ENCODE results near the genes SYK and NOL8.

DNA sequence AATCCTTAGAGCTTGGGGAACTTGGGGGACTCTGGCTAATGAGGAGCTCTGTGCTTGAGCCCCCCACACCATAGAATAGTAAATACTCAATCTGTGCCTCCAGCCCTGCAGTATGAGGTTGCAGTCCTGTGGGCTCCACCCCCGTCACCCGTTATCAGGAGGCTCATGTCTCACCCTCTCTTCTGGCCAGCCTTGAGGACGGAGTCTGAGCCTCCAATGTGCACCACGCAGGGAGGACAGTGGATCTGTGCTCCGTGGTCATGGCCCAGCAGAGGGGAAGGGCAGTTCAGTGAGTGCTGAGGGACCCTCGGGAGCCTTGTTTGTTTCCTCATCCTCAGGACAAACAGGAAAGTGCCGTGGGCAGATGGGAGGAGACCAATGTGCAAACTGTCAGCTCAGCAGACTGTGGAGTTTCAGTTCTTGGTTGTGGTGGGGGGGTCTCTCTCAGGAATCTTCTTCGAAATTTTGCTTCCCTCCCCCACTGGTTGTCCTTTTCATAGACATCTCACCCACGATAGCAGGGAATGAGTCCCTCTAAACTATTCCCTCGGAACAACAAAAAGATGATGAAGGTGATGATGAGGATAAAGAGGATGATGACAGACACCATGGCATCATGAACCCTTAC lies 429.6 kb downstream of the DIRAS2 start:
- PRO-cap = no peak

DNA sequence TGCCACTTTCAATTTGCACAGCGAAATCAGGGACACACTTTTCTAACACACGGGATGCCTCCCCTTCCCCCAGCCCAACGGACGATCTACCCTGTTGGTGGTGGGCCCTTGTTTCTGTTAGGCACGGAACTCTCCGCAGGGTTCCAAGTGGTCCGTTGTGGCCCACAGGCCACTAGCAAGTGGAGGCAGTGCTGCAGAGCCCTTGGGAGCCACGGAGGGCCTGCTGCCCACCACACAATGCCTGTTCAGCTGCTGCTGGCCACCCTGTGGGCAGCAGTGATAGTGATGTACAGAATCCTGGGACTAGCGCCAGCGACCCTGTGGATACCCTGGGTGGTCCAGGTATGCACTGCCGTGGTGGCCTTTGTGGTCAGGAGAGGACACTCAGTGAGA lies 58.9 kb downstream of the DIRAS2 start:
- PRO-cap = no peak

DNA sequence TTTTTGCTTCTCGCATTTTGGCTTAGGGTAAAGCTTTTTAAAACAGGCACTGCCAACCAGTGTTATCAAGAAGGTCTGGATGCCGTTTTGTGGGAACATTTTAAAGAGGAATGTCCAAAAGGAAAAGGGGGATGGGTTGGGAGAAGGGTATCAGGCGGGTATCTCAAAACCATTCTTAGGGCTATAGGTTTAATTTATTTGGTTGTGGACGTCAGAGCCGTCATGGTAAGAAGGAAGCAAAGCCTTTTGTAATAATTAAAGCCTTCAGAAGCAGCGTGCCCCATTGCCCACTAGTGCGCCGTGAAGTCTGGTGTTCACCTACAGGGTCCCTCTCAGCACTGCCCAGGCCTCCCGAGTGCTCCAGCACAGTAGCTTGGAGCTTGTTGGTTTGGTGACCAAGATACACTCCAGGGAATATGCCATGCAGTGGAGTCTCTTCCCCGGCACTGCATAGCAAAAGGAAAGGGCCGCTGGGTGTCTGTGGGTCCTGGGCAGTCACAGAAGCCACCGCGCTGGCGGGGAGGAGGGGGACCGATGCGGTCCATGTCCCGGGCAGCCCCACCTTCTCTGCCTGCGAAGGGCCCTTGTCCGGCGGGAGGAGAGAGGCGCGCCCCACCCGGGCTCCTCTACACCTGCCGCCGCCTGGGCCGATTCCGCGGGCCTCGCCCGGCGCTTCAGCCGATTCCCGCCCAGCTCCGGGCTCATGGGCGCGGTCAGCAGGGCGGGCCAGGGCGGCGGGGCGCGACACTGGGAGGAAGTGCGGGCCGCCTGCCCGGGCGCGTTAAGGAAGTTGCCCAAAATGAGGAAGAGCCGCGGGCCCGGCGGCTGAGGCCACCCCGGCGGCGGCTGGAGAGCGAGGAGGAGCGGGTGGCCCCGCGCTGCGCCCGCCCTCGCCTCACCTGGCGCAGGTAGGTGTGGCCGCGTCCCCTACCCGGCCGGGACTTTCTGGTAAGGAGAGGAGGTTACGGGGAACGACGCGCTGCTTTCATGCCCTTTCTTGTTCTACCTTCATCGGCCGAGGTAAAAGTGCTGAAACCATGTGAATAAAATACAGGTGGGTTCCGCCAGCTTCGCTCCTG lies at the start of gene SYK:
TSS of gene SYK (plus strand) at position 834 of the 1,079 bp plus-strand sequence.
- PRO-cap = unidirectional peak, plus-strand start at position 797 of the sequence; unidirectional peak, plus-strand start at position 951 of the sequence

DNA sequence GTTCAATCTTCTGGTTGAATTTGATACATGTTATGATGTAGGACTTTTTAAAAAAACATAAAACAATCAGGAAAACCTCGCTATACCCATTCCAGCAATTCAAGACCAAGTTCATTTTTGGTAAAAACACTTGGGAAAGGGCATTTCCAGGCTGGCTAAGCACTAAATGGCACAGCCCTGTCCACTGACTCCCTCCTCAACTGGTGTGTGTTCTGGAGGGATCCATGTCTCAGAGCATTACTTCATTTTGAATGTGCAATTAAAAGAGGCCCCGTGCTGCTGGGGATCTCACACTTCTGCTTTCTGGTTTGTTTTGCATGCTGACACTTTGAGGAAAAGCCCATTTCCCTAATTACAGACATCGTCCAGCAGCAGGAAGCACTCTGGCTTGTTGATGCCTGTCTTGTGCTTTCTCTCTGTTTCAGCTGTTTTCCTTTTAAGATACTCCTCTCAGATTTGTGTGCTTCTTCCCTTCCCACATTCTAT lies 25.5 kb downstream of the SYK start:
- PRO-cap = no peak

GRCh38 chr9:90828175-90828695 lies 26.6 kb downstream of the SYK start:
- PRO-cap = no peak

- PRO-cap = no peak
These were observed 169.7 kb downstream of the AUH start for GRCh38 chr9:91191716-91192801.

GRCh38 chr9:91194396-91194729 lies 167.4 kb downstream of the AUH start:
- PRO-cap = no peak

- PRO-cap = no peak
These were observed 131.4 kb downstream of the AUH start for GRCh38 chr9:91230196-91230910.

DNA sequence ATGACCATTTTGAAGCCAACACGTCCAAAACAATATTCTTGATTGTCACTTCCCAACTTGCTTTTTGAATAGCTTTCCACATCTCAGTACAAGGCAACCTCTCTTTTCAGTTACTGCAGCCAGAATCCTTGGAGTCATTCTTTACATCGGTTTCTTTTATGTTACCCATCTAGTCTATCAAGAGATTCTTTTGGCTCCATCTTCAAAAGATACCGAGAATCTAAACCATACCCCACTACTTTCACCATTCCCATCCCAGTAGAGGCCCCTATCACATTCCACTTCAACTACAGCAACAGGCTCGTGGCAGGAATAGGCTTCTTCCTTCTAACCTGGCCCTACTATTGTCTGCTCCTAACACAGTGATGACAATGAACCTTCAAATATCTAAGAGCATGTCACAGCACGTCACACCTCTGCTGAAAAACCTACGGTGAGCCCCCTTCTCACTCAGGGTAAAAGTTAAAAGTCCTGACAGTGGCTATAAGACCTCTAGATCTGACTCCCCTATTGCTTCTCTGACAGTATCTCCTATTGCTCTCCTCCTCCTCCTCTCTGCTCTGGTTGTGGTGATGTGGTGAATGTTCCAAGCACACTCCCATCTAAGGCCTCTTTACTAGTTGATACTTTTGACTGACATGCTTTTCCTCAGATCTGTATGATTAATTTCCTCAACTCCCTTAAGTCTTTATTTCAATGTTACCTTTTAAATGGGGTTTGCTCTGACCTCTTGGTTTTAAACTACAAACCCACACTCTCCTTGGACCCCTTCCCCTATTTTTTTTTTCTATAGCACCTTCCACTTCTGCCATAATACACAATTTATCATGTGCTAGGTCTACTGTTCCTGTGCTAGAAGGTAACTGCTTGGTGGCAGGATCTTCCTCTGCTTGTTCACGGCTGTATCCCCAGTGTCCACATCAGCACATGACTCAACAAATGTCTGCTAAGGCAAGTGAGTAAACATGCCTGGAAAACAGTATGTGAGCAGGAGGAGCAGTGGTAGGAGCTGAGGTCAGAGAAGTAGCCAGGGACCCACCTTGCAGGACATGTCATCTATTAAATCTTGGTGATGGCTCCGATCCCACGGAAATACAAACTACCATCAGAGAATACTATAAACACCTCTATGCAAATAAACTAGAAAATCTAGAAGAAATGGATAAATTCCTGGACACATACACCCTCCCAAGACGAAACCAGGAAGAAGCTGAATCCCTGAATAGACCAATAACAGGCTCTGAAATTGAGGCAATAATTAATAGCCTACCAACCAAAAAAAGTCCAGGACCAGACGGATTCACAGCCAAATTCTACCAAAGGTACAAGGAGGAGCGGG lies 79.7 kb downstream of the AUH start:
- PRO-cap = no peak

DNA sequence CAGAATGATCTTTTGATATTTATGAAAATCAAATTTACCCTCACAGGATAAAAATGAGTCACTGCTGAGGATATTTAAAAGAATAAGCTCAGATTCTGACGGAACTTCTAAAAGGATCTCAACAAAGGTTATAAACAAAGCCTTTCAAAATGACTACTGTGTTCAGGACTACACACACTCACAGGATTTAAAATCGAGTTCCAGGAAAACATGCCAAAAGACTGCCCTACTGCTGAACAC lies 75.7 kb downstream of the AUH start:
- PRO-cap = unidirectional peak, plus-strand start at position 147 of the sequence

- PRO-cap = no peak
These were observed 70.5 kb downstream of the AUH start for GRCh38 chr9:91291050-91291720.

- PRO-cap = no peak
These were observed 20.3 kb downstream of the NFIL3 start for GRCh38 chr9:91403044-91403924.

- PRO-cap = no peak
These were observed 15.8 kb downstream of the NFIL3 start for GRCh38 chr9:91407748-91408319.

DNA sequence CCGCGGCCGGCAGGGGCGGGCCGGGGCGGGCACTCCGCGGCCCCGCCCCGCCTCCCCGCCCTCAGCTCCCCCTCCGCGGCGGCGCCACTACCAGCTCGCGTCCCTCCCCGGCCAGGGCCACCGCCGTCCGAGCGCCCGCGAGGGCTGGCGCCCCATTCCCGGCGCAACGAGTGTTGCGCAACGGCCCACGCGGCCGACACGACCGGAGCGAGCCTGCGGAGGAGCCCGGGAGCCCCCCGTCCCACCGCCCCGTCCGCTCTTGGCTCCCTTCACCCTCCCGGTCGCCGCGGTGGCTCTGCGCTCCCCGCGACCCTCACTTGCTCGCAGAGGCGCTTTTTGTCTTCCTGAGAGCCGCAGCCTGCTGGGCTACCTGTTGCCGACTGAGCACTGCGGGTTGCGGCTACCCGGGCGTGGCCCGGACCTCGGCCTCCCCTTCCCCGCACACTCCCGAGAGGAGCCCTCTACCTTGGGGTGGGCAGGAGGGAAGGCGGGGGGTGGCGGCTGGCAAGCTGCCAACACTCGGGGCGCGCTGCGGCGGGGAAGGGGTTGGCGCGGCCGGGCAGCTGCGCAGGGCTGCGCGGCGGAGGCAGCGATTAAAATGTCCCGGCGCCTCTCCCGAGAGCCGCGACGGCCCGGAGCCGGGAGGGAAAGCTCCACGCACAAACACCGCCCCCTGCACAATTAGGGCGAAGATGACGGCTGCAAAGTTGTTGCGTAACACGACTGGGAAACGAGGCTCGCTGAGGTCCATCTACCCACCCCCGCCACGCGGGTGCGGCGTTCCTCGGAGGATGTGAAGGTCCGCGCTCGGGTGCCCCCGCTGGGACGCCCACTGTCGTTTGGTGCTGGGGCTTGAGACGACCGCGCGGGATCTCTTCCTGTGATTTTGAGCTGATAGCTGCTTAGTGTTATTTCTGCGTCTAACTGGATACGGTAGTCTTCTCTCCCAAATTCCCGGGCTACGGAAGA lies 596 bp upstream of the NFIL3 start:
- PRO-cap = bidirectional peak, plus-strand start at position 72 of the sequence, minus-strand start outside the sequence; bidirectional peak, plus-strand start at position 780 of the sequence, minus-strand start at position 683 of the sequence

DNA sequence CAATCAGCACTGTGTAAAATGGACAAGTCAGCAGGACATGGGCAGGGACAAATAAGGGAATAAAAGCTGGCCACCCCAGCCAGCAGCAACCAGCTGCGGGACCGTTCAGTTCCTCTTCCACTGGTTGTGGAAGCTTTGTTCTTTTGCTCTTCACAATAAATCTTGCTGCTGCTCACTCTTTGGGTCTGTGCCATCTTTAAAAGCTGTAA lies 93.9 kb upstream of the NFIL3 start:
- PRO-cap = no peak

- PRO-cap = no peak
These were observed 102.3 kb downstream of the ROR2 start for GRCh38 chr9:91847688-91848245.

GRCh38 chr9:91933822-91934361 lies 16.1 kb downstream of the ROR2 start:
- PRO-cap = no peak

DNA sequence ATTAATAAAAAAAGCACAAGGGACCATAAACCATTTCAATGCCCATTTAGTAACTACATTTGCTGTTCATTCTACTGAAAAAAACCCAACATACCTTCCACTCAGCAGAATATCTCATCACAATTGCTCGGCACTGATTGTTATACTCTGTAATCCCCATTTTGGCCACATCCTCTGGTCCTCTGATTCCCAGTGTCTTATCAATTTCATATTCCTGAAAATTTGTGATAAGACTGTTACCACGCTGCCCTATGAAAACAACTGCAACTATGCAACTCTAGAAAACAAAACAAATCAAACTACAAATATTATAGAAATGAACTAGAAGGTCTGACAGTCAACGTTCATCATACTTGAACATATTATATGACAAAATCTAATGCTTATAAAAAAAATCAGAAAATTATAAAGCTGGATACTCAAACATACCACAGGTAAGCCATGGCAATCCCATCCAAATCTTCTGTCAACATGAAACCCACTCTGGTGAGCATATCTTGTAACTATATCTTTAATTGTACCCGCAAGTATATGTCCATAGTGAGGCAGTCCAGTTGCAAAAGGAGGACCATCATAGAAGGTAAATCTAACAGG lies 5.7 kb downstream of the IARS1 start:
- PRO-cap = no peak

DNA sequence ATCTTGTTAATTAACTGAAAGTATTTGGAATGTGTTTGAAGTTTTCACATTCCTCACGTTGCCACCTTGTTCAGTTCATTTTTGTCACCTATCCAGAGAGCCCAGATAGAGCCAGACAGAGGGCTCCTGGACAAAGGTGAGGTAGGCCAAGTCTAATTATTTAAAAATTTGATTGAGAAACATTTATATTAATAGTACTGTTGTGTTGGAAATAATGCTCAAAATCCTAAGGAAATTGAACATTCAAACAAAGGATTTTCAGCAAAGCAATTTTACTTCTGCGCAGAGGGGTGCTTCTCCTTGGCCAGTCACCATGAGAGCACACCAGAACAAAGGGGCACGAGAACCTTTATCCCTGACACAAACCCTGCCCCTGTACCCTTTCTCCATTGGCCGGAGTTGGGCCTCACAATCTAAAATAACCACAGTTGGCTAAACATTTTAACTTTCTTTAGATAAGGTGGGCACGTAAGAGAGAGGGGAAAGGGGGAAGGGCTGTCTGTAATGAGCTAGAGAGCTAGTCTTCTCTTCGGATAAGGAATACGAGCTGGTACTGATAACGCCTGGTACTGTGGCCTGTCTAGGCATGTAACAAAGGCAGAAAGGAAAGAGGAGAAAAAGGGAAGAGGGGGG lies 1.6 kb upstream of the IARS1 start:
- PRO-cap = no peak

DNA sequence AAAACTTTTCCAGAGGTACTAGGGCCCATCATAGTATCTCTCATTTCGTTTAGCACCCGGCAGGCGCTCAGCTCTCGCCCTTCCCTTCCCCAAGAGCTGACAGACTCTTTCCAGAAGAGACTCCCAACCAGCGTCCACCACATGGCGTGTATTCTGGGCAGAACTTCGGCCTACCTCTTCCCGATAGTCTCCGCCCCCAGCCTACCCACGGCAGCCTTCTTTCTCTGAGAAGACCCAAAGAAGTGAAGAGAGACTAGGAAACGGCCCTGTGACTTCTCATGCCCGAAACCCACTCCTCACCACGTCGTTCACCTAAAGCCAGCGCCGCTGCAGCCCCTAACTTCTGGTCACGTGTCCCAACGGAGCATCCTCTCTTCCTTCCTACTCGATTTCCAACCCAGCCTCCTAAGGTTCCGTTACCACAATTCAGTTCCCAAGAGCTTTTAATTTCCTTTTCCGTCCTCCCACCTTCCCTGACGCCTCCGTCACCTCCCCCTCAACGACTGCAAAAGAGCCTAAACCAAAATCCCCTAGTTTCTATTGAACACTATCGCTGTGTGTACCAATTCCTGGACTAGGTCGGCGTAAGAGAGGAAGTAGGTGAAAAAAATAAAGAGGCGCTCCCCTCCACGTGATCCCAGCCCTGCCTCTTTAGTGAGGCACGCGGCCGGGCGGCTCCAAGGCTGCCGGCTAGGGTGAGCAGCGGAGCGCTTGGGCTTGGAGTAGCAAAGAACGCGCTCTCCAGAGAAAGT lies at the start of gene NOL8:
TSS of gene NOL8 (minus strand) at position 345 of the 752 bp plus-strand sequence.
- PRO-cap = bidirectional peak, plus-strand start at position 237 of the sequence, minus-strand start at position 98 of the sequence; bidirectional peak, plus-strand start at position 680 of the sequence, minus-strand start at position 581 of the sequence